Type B pancreatic cell (in vitro differentiated cells): ENCODE measurements around a stretch of chr2.

- PRO-cap: no peak
Observed at GRCh38 chr2:45774498-45775217, 123.2 kb downstream of the PRKCE start.

- PRO-cap: no peak
Observed at GRCh38 chr2:45936020-45936790, 284.7 kb downstream of the PRKCE start.

DNA sequence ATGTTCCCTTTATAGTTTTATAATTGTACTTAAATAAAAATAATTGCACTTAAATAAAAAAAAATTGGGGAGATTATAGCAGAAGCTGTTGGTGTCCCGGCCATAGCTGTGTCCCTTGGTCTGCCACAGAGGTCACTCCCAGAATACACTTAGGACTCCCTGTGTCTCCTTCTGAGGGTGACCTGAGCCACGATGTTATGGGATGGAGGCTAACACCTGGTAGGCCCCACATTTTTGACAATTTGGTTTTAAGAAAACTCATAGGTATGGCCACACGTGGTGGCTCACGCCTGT is 285.6 kb downstream of the PRKCE start:
- PRO-cap: no peak

GRCh38 chr2:45964243-45964952 is 312.9 kb downstream of the PRKCE start:
- PRO-cap: no peak

DNA sequence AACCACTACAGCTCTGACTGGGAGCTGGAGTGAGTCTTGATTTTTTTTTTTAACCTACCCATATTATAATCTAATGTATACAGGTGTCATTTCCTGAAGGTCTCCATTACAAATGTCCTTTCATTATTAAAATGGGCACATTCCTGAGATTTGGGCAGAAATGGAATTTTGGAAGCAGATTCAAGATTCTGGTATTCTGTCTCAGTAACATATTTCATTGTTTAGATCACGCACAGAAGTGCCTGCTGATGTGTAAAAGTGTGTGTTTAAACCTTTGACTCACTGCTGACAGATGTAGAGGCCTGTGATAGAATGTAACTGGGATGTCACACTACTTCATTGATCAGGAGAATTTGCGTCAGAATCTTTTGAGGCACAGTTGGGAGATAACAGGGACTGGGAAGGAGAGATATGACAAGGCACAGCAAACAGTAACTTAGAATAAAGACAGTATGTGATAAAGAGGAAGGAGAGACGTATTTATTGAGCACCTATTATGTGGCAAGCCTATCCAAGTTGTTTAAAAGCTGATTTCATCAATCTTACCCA is 276.8 kb upstream of the EPAS1 start:
- PRO-cap: no peak

GRCh38 chr2:46024998-46025424 is 272.2 kb upstream of the EPAS1 start:
- PRO-cap: no peak

GRCh38 chr2:46229483-46229951 is 67.7 kb upstream of the EPAS1 start:
- PRO-cap: no peak

DNA sequence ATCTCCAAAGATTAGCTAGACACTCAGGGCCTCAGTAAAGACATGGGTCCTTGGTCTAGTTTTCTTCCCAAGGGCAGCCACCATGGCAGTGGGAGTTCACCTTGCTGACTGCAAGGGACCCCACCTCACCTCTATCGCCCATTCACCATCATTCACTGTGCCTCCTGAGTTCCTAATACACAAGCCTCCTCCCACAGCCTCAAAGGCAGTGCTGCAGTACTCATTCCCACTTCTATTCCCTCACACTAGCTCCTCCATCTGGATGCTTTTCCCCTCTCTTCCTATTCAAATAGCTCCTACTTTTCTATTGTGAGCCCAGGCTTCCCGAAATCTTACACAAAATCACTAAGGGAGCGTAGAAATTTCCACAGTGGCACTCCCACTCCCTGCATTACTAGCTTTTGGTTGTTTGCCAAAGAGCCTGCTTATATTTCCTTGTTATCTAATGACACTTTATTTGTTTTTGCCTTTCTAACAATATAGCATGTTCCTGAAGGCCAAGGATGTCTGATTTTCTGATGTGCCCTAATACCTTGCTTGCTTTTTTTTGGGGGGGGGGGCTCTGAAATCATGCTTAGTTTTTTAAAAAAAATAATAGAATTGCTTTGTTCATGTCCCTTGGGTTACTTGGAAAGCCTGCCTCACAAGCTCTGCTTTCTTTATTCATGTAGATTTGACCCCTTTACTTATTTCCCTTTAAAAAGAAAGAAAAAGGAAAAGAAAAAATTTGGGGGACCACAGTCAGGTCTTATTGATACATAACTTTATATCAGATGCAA is 10.9 kb downstream of the EPAS1 start:
- PRO-cap: no peak

DNA sequence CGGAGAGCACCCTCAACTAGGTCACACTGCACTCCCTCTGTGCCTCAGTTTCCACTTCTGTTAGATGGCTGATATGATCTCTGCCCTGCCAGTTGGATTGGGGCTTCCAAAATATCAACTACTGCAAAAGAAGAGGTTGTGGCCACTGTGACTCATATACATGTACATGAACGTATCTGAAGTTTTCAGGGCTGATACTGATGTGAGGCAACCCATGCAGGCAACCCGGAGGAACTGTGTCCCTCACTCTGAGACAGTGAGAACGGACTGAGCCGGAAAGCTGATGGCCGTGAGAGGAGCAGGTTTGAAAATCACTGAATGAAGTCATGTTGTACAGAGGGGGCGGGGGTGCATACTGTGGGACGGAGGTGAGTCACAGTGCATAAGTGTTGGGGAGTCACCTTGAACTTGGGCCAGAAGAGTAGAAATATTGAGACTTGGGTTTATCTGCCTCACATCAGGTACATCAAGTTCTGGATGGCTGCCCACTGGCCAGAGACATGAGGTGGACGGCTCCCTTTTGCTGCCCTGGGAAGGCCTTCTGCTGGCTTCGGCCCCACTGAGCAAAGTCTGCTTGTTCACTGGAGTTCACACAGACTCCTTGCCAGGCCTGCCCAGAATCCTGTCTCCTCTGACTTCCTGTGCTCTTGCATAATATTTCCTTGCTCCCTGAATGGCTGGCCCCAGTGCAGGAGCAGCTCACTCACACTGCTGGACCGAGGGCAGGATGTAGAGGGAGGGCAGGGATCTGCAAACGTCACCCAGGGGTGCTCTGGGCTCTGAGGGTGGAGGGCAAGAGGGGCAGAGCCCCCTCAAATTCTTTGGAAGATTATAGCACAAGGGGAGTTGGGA is 18.0 kb downstream of the EPAS1 start:
- PRO-cap: no peak

GRCh38 chr2:46325870-46326827 is 28.9 kb downstream of the EPAS1 start:
- PRO-cap: no peak

DNA sequence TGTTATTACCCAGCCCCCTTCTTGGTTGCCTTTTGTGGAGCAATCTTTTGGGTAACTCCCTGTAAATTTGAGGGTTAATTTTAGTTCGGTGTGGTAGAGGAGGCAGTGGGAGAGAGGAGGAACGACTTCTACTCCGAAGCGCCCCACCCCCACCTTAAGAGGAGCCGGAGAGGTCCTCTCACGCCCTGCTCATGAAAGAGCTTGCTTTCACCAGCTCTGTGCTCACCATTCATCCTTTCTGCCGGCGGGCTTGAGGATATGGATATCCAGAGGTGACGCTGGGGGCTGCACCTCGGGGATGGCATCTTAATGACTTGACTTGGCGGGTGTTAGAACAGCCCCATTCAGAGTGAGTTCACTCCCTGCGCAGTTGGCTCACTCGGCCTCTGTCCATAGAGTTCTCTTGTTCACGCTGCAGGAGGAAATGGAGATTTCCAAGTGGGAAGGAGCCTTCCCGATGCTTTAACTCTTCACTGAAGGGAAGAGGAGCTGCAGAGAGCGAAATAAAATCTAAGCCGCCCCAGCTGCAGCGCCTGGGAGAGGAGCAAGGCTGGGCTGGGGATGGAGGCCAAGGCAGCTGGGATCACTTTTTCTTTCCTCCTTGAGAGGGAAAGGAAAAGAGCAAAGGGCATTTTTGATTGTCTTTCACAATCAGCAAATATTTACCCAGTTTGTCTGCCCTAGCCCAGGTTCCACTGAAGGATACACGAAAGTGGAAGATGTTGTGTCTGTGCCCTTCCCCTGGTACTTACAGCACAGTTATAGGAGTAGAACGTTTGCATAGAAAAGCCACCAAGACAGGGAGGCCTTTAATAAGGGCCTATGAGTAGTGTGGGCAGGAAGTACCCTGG is 38.6 kb downstream of the EPAS1 start:
- PRO-cap: no peak

- PRO-cap: unidirectional peak, plus-strand start at chr2:46338554
Observed at GRCh38 chr2:46338442-46339139, 41.4 kb downstream of the EPAS1 start.

DNA sequence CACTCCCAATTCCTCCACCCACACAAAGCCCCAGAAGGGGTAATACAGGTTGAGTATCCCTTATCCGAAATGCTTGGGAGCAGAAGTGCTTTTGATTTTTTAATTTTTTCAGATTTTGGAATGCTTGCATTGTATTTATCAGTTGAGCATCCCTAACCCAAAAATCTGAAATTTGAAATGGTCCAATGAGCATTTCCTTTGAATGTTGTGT is 51.3 kb downstream of the EPAS1 start:
- PRO-cap: no peak

DNA sequence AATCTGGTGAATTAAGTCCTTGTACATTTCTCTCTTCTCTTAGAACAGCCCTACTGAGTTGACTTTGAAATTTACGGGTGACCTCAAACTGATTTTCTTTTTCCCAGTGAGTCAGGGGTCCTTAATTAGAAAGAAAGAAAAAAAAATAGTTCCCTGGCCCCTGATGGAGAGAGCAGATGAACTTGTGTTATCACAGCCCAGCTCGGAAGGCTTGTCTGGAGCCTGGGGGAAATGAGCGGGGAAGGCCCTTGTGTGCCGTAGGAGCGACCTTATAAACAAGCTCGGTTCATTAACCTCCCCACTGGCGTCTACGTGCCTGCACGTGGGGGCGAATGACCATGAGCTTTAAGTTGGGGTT is 69.4 kb downstream of the EPAS1 start:
- PRO-cap: no peak

DNA sequence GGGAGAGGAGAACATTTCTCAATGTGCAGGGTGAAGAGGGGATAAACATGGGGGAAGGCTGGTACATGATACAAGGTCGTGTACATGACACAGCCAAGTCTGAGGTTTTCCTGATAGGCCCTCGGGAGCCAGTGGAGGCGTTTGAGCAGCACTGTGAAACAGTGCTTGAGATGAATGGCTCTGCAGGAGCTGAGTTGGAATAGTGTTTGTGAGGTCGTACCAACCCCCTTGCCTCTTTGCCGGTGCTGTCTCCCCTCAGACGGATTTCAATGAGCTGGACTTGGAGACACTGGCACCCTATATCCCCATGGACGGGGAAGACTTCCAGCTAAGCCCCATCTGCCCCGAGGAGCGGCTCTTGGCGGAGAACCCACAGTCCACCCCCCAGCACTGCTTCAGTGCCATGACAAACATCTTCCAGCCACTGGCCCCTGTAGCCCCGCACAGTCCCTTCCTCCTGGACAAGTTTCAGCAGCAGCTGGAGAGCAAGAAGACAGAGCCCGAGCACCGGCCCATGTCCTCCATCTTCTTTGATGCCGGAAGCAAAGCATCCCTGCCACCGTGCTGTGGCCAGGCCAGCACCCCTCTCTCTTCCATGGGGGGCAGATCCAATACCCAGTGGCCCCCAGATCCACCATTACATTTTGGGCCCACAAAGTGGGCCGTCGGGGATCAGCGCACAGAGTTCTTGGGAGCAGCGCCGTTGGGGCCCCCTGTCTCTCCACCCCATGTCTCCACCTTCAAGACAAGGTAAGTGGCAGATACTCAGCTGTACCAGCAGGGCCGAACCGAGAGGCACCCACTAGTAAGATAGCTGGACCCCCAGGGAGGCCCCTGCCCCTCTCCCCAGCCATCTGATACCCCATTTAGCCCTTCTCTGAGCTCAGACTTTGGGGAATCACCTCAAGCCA is 83.0 kb downstream of the EPAS1 start:
- PRO-cap: no peak

DNA sequence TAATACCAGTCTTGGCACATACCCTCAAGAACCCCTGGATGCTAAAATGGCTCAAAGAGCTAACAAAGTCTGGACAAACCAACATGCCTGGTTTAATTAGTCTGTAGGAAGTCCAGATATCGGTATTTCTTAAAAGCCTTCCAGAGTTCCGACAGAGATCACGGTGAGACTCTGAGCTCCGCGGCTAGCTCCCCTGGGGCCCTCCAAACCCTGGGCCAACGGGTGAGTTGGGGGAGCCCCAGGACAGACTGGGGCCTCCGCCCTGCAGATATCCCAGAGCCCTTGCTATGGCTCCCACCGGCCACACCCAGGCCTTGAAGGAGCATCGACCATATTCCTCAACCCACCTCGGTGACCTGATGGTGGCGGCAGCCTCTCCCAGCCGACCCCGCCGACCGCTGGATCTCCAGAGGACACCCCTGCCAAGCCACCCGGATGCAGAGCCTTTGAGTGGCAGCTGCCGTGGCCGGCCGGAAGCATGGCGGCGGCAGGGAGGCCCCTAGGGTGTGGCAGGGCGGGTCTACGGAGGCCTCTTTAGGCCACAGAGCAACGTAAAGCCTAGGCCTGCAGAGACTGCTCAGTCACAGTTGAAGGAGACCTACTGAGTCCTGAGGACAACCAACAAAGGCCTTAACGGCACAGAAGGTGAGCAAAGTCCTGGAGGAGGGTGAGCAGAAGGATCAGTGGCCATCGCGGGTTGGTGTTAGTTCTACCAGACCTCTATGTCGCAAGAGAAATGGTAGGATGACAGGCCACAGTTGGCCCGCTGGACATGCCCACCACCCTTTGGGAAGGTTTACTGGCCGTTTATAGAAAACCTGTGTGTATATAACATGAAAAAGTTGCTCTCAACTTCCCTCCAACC is 113.4 kb upstream of the RHOQ start:
- PRO-cap: no peak

DNA sequence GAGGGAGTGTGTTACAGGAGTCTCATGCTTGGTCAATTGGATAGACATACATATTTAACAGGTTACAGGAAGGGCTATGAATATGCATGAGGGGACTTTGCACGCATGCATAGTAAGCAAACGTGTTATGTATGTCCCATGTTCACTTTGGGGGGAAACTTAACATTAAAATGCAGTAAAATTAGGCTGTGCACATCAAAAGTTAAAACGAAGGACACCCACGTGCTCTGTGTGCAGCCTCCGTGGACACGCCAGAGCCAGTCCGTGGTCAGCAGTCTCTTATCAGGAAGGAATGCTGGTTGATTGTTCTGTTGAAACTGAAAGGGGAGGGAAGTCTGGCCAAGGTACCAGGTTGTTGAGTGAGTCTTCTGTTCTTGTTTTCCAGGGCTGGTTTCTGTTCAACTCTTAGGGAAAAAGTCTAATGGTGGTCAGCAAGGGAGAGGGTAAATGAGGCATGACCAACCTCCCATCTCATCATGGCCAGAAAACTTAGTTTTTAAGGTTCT is 94.6 kb downstream of the SOCS5 start:
- PRO-cap: no peak

- PRO-cap: no peak
Observed at GRCh38 chr2:46888266-46888853, 27.2 kb downstream of the MCFD2 start.

DNA sequence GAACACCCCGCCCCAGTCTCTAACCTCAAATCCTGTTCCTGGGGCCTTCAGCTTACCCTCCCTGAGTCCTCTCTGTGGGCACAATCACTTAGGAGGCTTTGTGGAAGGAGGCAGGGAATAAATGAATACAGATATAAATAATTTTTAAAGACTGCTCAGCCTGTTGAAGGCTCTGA is 1.2 kb downstream of the TTC7A start:
- PRO-cap: no peak

- PRO-cap: no peak
Observed at GRCh38 chr2:46962878-46963584, 22.0 kb downstream of the TTC7A start.